Measurements from ENCODE around the genes PPIC, CSNK1G3 and CHSY3.

- RRBS = 1% methylated on average over 16 of the region's 74 CpGs
CAGE:
- cytosol, long polyA plus RNA = start-site peak on the minus strand at chr5:123036679-123036719, 76 and 473 reads in 2 replicates
- long polyA plus RNA = start-site peak on the minus strand at chr5:123036687-123036719, 329 and 326 reads in 2 replicates
- nucleus, long polyA plus RNA = start-site peak on the minus strand at chr5:123036693-123036713, 120 and 214 reads in 2 replicates
Measured at GRCh38 chr5:123036322-123036936, at the start of gene PPIC. PPIC (minus strand) TSS chr5:123036725.

- RRBS = no CpG with 5 or more reads among the region's 9 CpGs
CAGE:
- cytosol, long polyA plus RNA = no peak
- long polyA plus RNA = no peak
- nucleus, long polyA plus RNA = no peak
Measured at GRCh38 chr5:123401968-123402263, 21.3 kb downstream of the CEP120 start.

GRCh38 chr5:123512050-123513106 lies at the start of gene CSNK1G3:
CSNK1G3 (plus strand) TSS chr5:123512177.
- RRBS = 1% methylated on average over 56 of the region's 116 CpGs
CAGE:
- cytosol, long polyA plus RNA = no peak
- long polyA plus RNA = no peak
- nucleus, long polyA plus RNA = start-site peak on the plus strand at chr5:123512149-123512274, 134 and 79 reads in 2 replicates

DNA sequence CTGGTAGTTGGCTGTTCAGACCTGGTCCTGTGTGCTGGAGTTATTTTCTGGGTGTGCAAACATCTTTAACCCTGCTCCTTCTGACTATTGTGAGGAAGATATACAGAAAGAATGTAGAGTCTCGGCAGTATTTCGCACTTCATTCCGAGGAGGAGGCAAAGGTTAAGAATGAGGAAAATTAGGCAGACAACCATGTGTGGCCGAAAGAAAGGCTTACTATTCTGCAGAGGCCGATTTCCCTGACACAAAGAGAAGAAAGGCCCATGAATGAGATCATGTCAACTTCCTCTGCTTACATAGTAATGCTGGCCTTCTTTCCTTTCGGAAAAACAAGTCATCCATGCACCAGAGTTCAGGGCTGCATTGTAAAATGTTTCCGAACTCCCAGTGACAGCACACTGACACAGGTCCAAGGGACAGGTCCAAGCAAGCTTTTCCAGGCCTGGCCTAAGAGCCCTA lies 141.0 kb downstream of the ZNF608 start:
- RRBS = no CpG with 5 or more reads among the region's 7 CpGs
CAGE:
- cytosol, long polyA plus RNA = no peak
- long polyA plus RNA = no peak
- nucleus, long polyA plus RNA = no peak

GRCh38 chr5:124728922-124729416 lies 17.5 kb downstream of the ZNF608 start:
- RRBS = no CpG with 5 or more reads among the region's 5 CpGs
CAGE:
- cytosol, long polyA plus RNA = no peak
- long polyA plus RNA = no peak
- nucleus, long polyA plus RNA = no peak

DNA sequence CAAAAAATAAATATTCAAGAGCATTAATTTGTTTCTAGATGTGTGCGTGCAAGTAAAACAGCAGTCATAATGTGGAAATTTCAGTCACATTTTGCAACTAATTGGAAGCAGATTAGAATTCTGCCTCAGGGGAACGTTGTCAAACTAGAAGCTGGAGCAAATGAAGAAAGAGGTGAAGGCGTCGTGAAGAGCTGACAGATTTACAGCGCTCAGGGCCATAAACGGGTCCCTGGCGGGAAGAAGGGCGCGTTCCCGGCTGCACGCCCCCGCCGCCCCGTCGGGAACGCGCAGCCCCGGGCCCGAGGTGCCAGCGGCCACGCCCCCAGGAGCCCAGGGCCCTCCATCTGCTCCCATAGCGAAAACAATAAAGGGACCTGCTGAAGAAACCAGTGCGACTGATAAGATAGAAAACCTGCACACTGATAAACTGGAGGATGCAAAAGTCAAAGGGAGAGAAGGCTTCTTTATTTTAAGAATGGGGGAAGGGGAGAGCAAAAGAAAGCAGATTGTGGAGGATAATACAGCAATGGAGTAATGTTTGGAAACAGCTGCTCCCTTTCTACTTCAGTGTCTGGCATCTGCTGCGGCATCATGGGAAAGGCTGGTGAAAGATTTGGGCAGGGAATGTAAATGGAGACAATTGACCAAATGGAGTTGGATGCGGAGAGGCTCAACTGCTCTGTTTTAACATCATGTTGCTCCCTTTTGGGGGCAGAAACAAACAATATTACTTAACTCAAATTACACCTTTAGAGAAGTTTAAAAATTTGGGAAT lies 11.1 kb downstream of the ZNF608 start:
- RRBS = 42% methylated on average over 9 of the region's 25 CpGs
CAGE:
- cytosol, long polyA plus RNA = no peak
- long polyA plus RNA = no peak
- nucleus, long polyA plus RNA = no peak

DNA sequence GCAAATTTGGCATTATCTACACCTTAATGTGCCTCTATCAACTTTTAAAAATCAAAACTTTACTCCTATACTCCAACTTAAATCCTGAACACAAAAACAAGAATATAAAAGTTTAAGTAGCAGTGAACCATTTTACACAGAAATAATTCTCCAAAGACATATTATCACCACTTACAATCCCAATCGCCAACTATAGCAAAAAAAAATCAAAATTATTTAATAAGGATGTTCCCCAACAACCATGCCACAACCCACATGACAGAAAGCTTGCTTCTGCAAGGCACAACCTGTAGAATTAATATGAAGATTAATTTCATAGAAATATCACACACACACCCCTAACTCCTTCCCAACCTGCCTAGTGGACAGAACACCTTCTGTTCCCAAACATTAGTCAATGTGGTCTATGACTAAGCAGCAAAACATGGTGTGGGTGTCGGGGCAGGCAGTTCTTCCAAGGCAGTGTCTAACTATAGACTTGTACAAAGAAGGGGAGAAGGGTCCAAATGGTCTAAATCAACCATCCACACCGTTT lies 3.7 kb downstream of the ZNF608 start:
- RRBS = no CpG with 5 or more reads among the region's 3 CpGs
CAGE:
- cytosol, long polyA plus RNA = no peak
- long polyA plus RNA = no peak
- nucleus, long polyA plus RNA = no peak

DNA sequence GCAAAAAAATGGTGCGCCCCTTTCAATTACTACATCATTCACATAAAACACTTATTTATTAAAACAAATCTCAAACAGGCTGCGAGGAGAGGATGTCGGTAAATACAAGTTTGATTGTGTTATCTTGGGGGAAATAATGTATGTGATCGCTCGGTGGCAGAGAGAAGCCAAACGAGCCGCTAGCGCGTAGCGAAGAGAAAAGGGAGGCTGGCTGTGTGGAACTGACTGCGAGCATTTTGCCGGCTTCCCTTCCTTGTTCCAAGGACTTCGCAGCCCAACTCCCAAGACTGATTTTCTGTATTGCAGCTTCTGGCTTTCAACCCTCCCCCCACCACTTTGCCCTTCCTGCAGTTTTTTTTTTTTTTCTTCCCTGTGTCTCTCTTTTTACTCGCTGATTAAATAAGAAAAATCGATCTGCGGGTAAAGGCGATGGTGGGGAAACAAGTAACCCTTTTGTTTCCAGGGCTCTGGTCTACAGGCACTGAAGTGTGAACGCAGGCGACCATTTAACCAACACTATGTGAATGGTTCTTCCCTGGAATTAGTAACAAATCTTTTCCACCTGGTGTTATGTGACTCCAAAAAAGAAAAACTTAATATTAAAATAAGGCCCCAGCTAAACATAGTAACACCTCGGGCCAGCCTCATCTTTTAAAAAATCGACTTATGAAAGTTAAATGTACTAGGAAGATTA lies 2.8 kb upstream of the ZNF608 start:
- RRBS = no CpG with 5 or more reads among the region's 21 CpGs
CAGE:
- cytosol, long polyA plus RNA = no peak
- long polyA plus RNA = no peak
- nucleus, long polyA plus RNA = no peak

GRCh38 chr5:125006045-125006878 lies 259.8 kb upstream of the ZNF608 start:
- RRBS = no CpG with 5 or more reads among the region's 10 CpGs
CAGE:
- cytosol, long polyA plus RNA = no peak
- long polyA plus RNA = no peak
- nucleus, long polyA plus RNA = no peak

- RRBS = no CpG with 5 or more reads among the region's 3 CpGs
CAGE:
- cytosol, long polyA plus RNA = no peak
- long polyA plus RNA = no peak
- nucleus, long polyA plus RNA = no peak
Measured at GRCh38 chr5:126280990-126281563, 142.1 kb upstream of the GRAMD2B start.

- RRBS = no CpG with 5 or more reads among the region's 3 CpGs
CAGE:
- cytosol, long polyA plus RNA = no peak
- long polyA plus RNA = no peak
- nucleus, long polyA plus RNA = no peak
Measured at GRCh38 chr5:126469793-126470563, 46.8 kb downstream of the GRAMD2B start.

GRCh38 chr5:126490132-126490656 lies 67.0 kb downstream of the GRAMD2B start:
- RRBS = 67% methylated on average over 2 of the region's 8 CpGs
CAGE:
- cytosol, long polyA plus RNA = no peak
- long polyA plus RNA = no peak
- nucleus, long polyA plus RNA = no peak

DNA sequence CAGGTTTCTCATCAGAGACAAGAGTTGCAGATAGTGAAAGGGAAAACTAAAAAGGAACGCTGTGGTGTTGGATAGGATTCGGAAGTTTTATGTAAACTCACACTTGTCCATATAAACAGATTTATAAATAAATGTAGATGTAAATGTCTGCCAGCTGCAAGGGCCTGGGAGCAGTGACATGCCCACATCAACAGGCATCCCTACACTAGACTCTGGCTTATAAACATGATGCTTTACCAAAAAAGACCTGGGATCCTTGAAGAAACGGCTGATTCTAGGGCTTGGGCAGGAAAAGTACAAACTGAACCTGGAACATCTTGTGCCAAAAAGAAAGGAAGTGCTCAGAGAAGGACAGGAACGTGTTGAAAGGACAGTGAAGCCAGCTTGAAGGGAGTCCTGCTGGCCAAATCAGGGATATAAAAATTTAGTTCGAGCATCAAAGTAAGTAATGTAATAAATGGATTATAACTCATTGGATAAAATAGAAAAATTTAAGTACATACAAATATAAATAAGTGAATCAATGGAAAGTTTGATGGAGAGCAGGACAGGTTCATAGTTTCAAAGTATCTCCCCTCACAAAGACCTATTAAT lies 58.2 kb downstream of the ALDH7A1 start:
- RRBS = no CpG with 5 or more reads among the region's 5 CpGs
CAGE:
- cytosol, long polyA plus RNA = no peak
- long polyA plus RNA = no peak
- nucleus, long polyA plus RNA = no peak

DNA sequence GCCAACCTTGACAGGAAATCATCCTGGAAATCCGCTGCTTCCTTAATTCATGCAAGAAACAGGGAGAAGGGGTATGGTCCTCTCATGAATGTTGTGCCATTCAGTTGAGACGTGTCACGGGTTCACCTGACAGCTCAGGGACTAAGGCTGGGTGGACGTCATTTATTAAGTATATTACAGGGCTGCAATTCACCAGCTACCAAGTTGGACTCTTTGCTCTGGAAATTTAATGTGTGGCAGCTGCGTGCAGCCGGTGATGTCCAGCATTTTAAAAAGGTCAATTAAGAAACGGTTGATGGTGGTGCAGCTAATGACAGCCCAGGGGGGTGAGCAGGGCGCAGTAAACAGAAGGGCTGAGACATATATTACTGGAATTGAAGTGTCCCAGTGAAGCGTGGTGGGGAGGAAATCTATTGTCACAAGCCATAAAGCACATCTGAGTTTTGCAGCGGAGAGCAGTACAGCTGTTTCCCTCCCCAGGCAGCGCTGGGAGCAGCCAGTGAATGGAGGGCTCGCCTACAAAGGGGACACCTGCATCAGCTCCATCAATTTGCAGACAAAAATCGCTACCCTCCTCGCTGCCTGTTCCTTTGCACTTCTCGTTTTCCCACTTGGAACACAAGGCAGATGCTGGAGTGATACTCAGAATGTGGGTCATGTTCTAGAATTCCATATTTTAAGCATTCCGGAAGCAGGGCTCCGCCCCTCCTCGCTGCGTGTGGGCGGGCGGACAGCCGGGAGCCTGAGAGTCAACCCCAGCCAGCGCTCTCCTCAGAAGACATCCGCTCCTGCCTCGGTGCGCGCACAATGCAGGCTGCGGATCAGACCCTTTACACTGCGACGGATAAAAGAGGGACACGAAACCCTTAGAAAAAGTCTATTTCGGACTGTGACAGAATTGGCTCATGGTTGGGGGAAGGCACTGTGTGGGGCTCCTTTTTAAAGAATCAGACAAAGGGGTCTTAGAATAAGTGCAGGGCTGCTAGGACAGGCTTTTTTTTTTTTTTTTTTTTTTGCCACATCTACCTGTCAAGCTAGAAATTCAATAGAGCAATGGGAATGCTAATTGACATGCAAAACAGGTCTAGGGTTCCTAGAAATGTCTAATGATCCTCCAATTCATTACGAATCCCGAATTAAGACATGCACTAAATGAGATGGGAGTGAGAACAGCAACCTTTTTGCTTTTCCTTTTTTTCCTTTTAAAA lies 92.1 kb downstream of the LMNB1 start:
- RRBS = 24% methylated on average over 7 of the region's 34 CpGs
CAGE:
- cytosol, long polyA plus RNA = no peak
- long polyA plus RNA = no peak
- nucleus, long polyA plus RNA = no peak

DNA sequence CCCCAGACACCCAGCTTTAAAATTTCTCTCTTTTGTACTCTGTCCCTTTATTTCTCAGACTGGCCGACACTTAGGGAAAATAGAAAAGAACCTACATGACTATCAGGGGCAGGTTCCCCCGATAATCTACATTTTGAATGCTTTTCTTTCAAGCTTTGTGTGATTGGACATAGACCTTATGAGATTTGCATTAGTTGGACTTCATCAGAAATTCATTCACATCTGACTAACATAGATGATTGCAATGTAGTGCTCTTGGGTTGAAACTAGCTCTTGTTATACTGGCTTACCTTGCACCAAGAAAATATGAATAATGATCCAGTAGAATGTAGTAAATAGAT lies 119.0 kb downstream of the MARCHF3 start:
- RRBS = no CpG with 5 or more reads among the region's 2 CpGs
CAGE:
- cytosol, long polyA plus RNA = no peak
- long polyA plus RNA = no peak
- nucleus, long polyA plus RNA = no peak

GRCh38 chr5:128118639-128118982 lies 35.0 kb downstream of the SLC12A2 start:
- RRBS = no CpG with 5 or more reads among the region's 1 CpG
CAGE:
- cytosol, long polyA plus RNA = no peak
- long polyA plus RNA = no peak
- nucleus, long polyA plus RNA = no peak

- RRBS = 4% methylated on average over 13 of the region's 36 CpGs
CAGE:
- cytosol, long polyA plus RNA = no peak
- long polyA plus RNA = no peak
- nucleus, long polyA plus RNA = no peak
Measured at GRCh38 chr5:128201057-128201875, 117.7 kb downstream of the SLC12A2 start.

- RRBS = 2% methylated on average over 21 of the region's 83 CpGs
CAGE:
- cytosol, long polyA plus RNA = no peak
- long polyA plus RNA = no peak
- nucleus, long polyA plus RNA = no peak
Measured at GRCh38 chr5:129903597-129904586, at the start of gene CHSY3. CHSY3 (plus strand) TSS chr5:129904465.

DNA sequence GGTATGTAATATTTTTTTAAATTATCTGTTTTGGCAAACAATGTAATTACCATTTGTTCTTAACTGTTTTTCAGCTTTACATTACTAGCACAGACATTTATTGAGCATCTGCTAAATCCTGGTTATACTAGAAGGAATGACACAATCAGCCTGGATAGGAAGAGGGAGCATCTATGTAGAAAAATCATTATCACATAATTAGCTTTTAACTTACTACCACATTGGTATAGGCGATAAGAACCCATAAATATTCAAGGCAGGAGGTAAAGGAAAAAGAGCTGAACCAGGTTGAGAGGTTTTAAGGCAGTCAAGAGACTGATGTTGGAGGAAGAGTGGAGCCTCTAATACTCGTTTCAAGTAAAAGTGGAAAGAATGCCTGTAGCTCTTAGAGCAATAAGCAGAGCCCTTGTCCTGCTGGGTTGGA lies 47.6 kb downstream of the CHSY3 start:
- RRBS = no CpG with 5 or more reads among the region's 2 CpGs
CAGE:
- cytosol, long polyA plus RNA = no peak
- long polyA plus RNA = no peak
- nucleus, long polyA plus RNA = no peak

- RRBS = no CpG with 5 or more reads among the region's 2 CpGs
CAGE:
- cytosol, long polyA plus RNA = no peak
- long polyA plus RNA = no peak
- nucleus, long polyA plus RNA = no peak
Measured at GRCh38 chr5:130135452-130135758, 231.1 kb downstream of the CHSY3 start.